ENCODE measurements around a stretch of chr20.

DNA sequence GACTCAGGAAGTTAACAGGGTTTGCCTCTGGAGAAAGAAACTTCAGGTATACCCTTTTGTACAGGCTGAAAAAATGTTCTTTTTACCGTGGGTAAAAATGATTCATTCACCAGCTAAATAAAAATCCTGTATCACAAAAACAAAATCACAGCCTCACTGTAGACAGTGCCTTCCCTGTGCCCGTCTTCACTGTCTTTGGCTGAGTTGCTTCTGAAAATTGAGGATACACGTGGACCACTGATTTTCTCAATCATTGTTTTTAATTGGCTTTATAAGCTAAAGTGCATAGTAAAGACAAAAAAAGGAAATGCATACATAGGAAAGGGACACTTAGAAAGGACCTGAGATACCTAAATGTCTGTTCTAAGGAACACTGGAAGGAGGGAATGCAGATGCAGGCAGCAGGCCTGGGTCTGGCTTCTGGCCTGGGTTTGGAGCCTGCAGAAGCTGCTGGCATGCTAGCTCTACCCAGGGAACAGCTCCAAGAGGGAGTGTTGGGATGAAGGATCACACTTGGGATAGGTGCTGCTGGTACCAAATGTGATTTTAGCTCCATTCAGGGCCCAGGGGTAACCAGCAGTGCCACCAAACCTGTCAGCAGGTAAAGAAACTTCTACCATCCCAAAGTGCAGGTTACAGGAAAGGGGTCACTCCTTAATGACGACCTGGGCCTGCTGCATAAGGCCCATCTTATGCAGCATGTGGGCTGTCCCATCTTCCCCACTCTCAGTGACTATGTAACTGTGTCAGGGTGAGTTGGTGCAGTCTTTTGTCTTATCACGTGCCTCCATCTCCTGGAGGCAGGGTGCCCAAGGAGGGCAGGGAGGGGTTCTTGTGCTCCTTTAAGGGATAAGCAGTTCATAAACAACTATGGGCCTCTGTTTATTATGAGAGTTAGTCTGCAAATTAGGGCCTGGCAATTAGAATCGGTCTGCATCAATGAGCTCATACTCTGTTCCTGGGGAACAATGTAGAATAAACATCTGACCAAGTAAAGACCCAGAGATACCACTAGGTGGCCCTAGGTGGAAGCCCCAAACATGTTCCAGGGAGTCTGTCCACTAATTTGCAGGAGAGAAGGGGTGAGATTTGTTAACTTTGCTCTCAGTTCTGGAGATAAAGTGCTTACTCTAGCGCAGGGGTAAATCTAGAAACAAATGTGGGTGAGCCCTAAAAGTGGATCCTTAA lies 26.8 kb downstream of the DDX27 start:
- PRO-cap = no peak

GRCh38 chr20:49306964-49307199 lies 29.0 kb upstream of the ZNFX1 start:
- PRO-cap = no peak

GRCh38 chr20:49344864-49345392 lies 67.1 kb upstream of the ZNFX1 start:
- PRO-cap = no peak

GRCh38 chr20:49591054-49591601 lies 23.2 kb upstream of the PTGIS start:
- PRO-cap = no peak

DNA sequence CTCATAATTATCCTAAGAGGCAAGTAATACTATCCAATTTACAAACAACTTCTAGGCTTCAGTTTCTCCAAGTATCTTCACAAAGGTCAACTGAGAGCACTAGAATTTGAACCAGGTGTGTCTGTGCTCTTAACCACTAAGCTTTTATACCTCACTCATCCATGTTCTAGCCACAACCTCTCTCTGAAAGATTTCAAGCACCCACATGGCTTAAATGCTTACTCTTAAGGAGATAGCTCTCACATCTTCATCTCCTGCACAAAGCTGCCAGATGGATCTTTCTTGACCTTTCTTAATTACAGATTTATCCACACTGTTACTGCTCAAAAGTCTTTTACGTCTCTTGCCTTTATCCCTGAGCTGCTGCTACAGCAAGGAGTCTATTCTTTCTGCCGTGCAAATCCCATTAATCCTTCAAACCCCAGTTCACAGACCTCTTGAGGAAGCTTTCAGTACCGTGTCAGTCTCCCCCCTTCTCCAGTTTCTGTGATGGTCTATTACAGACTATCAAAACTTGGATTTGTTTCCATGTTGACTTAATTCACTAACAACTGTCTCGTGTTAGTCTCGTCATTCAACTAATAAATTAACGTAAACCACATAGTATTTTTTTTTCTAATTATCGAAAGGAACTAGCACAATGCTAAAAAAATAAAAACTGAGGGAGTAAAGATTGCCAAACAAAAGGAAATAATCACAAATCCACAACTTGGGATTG lies 54.6 kb downstream of the B4GALT5 start:
- PRO-cap = no peak

- PRO-cap = no peak
Measured at GRCh38 chr20:49669932-49670242, 43.8 kb downstream of the B4GALT5 start.

- PRO-cap = no peak
Measured at GRCh38 chr20:49766087-49766737, 46.4 kb upstream of the SLC9A8 start.

DNA sequence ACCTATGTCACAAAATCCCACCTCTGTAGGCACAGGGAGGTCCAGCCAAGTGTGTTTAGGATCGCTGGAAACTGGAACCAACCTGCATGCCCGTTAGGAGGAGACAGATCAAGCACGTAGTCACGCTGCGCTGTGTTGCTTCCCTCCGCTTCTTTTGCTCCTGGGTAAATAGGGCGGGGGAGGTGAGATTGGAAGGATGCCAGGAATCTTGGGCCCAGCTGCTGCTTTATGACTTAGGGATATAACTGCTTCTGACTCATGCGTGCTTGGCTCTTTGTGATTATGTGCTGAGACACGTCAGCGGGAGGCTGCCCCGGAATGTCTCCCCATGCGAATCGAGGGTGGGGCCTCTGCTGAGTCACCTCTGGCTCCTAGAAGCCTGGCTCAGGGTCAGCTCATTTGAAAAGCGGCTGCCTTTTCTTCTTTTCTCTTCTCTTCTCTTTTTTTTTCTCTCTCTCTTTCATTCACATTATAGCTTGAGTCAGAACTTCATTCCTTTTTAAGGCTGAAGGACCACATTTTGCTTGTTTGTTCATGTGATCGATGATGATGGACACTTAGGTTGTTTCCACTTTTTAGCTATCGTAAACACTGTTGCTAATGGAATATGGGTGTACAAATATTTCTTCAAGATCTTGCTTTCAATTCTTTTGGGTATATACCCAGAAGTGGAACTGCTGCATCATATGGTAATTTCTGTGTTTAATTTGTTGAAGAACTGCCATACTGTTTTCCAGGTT lies 12.6 kb upstream of the PEDS1 start:
- PRO-cap = bidirectional peak, plus-strand start at position 387 of the sequence, minus-strand start at position 253 of the sequence

DNA sequence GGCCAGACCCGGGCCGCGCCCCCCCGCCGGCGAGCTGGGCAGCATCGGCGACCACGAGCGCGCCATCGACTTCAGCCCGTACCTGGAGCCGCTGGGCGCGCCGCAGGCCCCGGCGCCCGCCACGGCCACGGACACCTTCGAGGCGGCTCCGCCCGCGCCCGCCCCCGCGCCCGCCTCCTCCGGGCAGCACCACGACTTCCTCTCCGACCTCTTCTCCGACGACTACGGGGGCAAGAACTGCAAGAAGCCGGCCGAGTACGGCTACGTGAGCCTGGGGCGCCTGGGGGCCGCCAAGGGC lies 505 bp downstream of the CEBPB start:
- PRO-cap = bidirectional peak, plus-strand start at position 221 of the sequence, minus-strand start at position 139 of the sequence

- PRO-cap = no peak
Measured at GRCh38 chr20:50191484-50191703, 764 bp downstream of the CEBPB start.

- PRO-cap = no peak
Measured at GRCh38 chr20:50216540-50217030, 26.0 kb downstream of the CEBPB start.

GRCh38 chr20:50245342-50246043 lies 54.9 kb downstream of the CEBPB start:
- PRO-cap = no peak

DNA sequence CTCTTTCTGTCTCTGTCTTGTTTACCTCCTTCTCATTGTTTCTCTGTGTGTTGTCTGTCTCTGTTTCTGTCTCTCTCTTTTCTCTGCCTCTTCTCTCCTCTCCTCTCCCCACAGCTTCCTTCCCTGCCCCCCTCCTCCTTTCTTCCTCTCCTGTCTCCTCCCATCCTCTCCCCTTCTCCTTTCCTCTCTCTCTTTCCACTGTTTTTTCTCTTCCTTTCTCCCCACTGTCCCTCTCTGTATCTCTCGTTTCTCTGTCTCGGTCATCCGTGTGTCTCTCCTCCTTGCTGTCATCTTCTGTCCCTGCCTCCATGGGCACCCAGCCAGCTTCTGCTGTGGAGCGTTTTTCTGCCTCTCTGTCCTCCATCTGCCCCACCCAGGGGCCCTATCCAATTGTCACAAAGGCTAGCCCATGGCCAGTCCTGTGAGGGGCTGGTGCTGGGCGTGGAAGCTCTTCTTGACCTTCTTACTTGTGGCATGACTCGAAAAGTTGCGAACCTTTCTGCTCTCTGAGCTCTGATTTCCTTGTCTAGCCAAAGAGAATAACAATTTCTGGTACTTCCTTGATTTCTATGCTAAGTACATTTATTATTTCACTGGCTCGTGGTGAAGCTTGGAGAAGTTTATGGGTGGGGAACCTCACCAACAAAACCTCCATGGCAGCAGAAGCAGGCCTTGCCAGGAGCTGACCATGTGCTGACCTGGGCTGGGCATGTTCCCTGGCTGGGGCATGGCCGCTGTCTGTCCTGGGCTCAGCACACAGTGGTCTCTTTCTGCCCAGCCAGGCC lies 69.2 kb downstream of the CEBPB start:
- PRO-cap = bidirectional peak, plus-strand start at position 613 of the sequence, minus-strand start at position 296 of the sequence

GRCh38 chr20:50291831-50292190 lies 101.2 kb downstream of the CEBPB start:
- PRO-cap = no peak

DNA sequence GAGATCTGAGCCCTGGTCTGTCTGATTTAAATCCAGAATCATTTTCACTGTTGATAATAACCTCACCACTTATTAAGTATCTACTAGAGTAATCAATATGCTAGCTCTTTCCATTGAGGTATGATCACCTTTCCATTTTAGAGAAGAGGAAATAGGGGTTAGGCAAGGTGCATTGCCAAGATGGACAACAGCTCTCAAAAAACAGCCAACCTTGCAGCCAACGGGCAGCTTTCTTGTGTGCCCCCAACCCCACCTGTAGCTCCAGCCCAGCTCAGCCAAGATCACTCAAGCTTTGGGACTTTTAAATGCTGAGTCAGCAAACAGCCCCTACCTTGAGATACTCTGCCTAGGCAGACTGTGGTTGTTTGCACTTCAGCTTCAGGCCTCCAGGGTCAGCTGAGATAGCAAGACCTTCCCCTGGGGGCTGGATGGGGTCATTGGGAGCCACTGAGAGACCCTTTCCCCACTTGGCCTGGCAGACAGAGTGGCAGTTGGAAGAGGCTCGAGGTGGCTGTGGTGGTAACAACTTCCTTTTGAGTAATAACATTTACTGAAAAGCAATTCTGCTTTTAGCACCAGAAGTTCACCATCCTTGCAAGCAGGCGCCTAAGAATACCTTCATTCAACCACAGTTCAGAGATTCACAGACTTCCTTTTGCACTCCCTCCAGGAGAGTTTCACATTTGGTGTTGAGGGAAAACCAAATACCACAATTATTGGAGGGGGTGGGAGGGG lies 147.8 kb downstream of the CEBPB start:
- PRO-cap = no peak

DNA sequence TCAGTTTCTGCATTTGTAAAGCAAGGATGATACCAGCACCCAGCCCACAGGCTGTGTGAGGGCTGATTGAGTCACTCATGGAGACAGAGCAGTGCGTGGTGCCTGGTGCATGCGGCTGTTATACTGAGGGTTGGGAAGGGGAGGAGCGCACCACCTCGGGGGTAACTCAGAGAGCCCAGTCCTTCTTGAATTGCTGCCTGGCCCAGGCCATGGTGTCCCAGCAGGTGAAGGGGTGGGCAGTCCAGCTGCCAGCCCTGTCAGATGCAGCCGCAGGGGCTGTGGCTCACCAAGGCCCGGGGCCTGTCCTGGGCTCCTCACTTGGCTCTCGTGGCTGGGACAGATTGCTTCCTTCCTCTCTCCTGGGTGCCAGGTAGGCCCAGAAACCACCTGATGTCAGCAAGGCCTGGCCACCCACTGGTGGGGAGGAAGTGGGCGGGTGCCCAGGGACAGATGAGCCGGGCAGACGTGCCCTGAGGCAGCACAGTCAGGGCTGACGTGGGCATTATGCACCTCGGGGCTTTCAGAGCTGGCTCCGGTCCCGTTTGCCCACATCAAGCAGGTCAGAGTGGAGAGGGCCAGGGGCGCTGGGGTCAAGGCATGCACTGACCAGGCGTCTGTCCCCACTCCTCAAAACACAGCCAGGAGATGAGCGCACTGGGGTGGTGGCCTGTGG lies 133.4 kb upstream of the PTPN1 start:
- PRO-cap = no peak

DNA sequence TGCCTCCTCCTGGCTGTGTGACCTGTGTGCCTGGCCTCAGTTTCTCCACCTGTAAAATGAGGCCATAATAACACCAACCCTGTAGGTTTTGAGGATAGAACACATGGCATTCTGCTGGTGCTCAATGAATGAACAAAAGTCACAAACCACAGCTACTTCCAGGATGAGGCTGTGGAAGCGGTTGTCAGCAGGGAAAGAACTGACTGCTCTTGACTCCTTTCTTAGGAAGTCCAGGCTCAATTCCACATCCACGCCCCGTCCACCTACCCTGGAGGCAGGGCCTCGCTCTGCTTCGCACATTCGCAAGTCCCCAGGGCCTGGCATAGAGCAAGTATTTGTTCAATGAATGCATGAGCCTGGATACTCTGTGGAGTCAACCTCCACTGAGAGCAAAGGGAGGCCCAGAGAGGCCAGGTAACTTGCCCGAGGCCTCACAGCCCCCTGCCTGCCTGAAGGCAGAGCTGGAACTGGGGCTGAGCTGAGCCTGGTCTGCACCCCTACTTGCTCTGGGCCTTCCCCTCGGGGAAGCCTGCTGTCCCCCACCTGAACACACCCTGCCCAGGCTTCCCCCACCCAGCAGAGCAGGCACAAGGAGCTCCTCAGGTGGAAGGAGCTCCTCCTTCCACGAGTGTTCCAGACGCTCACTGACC lies 119.5 kb upstream of the PTPN1 start:
- PRO-cap = no peak

DNA sequence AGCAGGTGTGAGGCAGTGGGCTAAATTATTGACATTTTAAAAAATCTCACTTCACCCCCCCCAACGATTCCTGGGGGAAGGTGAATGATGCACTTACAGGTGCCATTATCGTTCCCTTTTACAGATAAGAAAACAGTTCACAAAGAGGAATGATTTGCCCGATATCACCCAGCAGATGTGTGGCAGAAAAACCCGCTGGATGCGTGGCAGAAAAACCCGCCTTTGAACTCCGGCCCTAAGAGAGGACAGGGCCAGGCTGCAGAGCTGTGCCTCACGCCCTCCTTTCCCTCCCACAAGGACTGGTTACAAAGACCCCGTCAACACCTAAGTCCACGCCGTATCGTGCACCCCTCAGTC lies 114.1 kb upstream of the PTPN1 start:
- PRO-cap = no peak

- PRO-cap = no peak
Measured at GRCh38 chr20:50462534-50462961, 47.6 kb upstream of the PTPN1 start.

DNA sequence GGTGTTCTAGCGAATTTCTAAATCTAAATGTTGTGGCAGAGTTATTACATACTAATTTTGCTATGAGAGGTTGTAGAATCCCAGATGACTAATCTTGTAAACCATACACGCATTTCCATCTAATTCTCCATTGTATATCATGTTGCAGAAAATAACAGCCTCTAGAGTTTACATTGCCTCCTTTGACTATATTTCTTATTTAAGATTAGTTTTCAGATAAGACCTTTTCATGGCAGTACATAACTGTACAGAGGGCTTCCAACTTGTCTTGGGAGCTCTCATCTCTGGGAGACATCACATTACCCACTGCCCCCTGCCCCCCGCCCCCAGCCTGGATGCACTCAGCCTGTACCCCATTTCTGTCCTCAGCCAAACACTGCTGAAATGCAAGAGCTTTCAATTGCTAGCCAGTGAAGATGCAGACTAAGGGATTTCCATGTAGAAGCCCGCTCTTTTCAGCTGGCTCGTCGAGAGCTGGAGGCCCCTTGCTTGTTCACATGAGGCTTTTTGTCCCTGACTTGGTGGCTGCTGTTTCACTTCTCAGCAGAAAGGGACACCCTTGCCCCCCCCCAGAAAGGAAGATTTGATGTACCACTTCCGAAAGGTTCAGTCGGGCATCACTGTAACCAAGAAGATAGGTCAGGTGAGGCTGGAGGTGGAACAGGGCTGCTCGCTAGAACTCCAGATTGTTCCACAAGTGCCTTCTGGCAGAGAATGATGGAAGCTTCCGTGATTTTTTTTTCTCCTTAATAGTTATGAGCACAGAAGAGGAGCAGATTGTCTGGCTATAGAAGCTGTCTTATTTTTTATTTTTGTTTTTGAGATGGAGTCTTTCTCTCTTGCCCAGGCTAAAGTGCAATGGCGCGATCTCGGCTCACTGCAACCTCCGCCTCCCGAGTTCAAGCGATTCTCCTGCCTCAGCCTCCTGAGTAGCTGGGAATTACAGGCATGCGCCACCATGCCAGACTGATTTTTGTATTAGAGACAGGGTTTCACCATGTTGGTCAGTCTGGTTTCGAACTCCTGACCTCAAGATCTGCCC lies 23.3 kb downstream of the PTPN1 start:
- PRO-cap = bidirectional peak, plus-strand start at position 642 of the sequence, minus-strand start at position 509 of the sequence